ENCODE results near the gene SPRED3.

- CAGE, long polyA plus RNA, result no peak
- RRBS, result no CpG with 5 or more reads among the region's 7 CpGs
Measured at GRCh38 chr19:38059950-38060381, 153.0 kb downstream of the SIPA1L3 start.

GRCh38 chr19:38265421-38266042 is 1.2 kb downstream of the SPINT2 start:
- CAGE, long polyA plus RNA, result no peak
- RRBS, result no CpG with 5 or more reads among the region's 13 CpGs

GRCh38 chr19:38267694-38268532 is 3.5 kb downstream of the SPINT2 start:
- CAGE, long polyA plus RNA, result no peak
- RRBS, result no CpG with 5 or more reads among the region's 13 CpGs

DNA sequence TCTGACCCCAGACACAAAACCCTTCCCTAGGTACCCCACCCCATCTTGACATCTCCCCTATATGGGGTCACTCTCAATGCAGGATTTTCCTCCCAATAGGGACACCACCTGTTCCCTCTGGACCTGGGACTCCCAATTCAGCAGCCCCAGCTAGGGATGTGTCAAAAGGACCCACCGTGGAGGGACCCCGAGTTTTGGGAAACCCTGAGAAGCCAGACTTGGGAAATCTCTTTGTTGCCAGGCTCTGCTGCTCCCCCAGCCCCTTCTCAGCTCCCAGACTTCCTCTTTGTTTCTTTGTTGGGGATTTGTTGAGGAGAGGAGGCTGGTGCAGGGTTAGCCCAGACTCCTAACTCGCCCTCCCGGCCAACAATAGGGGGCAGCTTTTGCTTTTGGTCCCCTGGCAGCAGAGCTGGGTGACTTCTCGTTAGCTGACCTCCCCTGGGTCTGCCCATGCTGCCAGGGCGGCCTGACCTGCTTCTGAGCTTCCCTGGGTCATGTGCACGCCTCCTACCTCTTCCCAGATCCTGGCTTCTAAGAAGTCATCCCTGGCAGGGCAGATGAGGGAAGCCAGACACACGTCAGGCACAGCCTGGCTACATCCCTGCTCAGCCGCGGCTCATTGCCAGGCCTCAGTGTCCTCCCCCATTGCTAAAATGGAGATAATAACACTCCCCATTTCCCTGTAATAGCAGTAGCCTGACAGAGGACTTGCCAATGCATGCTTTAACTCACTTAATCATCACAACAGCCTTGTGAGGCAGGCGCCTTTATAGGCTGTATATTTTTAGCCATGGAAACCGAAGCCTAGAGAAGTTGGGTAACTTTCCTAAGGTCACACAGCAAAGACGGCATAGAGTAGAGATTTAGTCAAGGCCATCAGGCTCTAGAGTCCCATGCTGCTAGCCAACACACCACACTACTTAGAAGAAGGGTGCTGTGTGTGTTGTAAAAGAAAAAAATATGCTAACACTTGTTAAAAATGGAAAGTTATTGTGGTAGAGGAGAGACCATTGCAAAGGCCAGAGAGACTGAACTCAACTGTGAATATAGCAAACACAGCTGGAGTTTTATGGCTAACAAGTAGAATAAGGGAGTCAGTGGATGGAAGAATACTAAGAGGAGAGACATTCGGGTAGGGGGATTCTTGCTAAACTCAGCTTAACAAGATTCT is 2.1 kb downstream of the KCNK6 start:
- CAGE, long polyA plus RNA, result no peak
- RRBS, result no CpG with 5 or more reads among the region's 14 CpGs

- CAGE, long polyA plus RNA, result no peak
- RRBS, result 1% methylated on average over 10 of the region's 35 CpGs
Measured at GRCh38 chr19:38388614-38388975, at the start of gene SPRED3. Gene SPRED3, plus strand, starts transcription at chr19:38388697.

GRCh38 chr19:38394323-38395104 is 6.0 kb downstream of the SPRED3 start:
- CAGE, long polyA plus RNA, result no peak
- RRBS, result no CpG with 5 or more reads among the region's 39 CpGs

DNA sequence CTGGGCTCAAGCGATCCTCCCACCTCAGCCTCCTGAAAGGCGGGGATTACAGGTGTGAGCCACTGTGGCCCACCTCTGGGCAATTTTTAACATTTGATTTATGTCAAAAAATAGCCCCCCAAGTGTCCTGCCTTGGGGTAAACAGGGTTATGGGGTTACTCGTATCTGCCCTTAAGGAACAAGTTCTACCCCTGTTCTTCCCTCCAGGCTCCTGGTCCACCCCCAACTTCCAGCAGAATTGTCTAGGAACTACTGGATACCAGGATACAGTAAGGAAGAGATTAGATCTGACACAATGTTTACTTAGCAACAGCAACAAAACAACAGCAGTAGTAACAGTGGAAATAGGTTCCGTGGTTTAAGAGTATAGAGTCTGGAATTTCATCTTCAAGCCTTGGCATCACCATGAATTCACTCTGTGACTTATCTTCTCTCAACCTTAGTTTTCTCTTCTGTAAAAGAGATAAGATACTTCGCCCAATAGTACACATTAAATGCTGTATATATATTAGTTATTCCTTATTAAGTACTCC is 1.8 kb upstream of the FAM98C start:
- CAGE, long polyA plus RNA, result no peak
- RRBS, result no CpG with 5 or more reads among the region's 5 CpGs

DNA sequence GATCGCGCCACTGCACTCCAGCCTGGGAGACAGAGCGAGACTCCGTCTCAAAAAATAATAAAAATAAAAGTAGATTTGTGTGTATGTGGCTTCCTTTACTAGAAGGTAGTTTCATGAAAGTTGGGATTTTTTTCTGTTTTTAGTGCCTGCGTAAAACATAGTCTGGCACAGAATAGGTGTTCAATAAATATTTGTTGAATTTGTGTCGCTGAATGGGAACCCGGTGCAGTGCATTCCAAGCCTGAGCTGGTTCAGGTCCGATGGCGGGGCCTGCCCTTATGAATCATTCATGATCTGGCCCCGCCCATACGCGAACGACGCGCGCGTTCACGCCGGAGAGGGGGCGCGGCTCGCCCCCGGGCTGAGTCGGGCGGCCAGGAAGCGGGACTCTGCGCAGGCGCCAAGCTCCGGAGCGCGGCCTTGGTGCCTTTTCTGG is 309 bp upstream of the ACTN4 start:
- CAGE, long polyA plus RNA, result no peak
- RRBS, result under 1% methylated on average over 18 of the region's 31 CpGs

DNA sequence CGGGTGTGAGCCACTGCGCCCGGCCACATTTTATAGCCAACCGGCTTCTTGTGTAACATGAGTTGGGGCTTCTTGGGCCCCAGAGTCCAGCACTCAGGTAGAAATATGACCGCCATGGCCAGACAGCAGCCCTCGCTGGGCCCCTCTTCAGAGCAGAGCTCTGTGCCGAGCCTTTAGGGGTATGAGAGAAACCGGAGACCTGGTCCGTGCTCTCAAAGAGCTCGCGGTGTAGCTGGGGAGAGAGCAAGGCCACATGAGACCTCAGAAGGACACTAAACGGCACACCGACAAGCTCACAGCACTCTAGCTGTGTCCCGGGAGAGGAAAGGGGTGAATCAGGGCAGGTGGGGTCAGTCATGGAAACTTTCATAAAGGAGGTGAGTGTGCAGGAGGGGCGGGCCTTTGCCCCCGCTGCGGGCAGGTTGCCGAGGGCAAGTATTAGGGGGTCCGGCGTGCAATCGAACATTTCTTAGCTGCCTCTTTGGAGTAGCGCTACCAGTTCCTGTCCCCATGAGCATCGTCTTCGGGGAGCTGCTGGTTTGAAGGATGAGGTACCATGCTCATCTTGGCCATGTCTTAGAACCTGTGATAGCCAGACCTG is 15.8 kb downstream of the ACTN4 start:
- CAGE, long polyA plus RNA, result no peak
- RRBS, result 88% methylated on average over 4 of the region's 24 CpGs

- CAGE, long polyA plus RNA, result no peak
- RRBS, result 0% methylated on average over 1 of the region's 20 CpGs
Measured at GRCh38 chr19:38676048-38677172, 29.0 kb downstream of the ACTN4 start.

- CAGE, long polyA plus RNA, result no peak
- RRBS, result no CpG with 5 or more reads among the region's 12 CpGs
Measured at GRCh38 chr19:38700799-38701239, 43.5 kb downstream of the CAPN12 start.

- CAGE, long polyA plus RNA, result no peak
- RRBS, result 95% methylated on average over 4 of the region's 20 CpGs
Measured at GRCh38 chr19:38705439-38706116, 38.7 kb downstream of the CAPN12 start.

- CAGE, long polyA plus RNA, result no peak
- RRBS, result 92% methylated on average over 3 of the region's 15 CpGs
Measured at GRCh38 chr19:38722701-38723461, 21.4 kb downstream of the CAPN12 start.

DNA sequence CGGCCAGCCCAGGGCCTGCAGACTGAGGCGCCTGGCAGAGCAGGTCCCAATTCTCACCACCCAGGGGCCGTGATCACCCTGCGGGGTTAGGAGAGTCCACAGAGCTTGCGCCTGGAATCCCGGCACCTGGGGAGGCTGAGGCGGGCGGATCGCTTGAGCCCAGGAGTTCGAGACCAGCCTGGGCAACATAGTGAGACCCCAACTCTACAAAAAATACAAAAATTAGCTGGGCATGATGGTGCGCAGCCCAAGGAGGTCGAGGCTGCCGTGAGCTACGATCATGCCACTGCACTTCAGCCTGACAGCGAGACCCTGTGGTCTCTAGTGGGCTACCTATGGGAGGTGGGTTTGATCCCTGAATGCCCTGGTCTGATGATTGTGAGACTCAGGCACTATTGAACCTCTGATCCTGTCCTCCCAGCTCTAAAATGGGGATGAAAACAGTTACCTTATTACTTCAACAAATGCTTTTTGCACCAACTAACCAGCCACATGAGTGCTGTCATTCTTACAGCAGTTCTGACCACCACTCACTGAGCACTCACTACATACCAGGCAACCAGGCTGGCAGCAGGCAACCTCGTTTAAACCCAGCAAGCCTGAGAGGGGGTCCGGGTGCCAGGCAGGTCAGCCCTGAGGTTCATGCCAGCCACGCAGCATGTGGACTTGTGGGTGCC is 19.5 kb downstream of the CAPN12 start:
- CAGE, long polyA plus RNA, result no peak
- RRBS, result no CpG with 5 or more reads among the region's 18 CpGs

GRCh38 chr19:38730743-38730995 is 13.6 kb downstream of the CAPN12 start:
- CAGE, long polyA plus RNA, result no peak
- RRBS, result no CpG with 5 or more reads among the region's 3 CpGs

DNA sequence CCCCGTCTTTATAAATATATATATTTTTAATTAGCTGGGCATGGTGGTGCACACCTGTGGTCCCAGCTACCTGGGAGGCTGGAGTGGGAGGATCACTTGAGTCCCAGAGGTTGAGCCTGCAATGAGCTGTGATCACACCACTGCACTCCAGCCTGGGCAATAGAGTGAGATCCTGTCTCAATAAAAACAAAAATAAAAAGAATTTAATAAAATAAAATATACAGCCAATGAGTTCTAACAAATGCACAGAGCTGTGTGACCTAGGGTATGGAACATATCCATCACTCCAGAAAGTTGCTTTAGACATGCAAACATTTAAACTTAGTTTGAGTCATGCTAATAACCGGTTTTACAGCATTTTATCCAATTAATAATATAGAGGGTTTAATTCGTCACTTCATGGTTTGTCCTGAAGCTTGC is 10.4 kb downstream of the LGALS7B start:
- CAGE, long polyA plus RNA, result no peak
- RRBS, result no CpG with 5 or more reads among the region's 3 CpGs

GRCh38 chr19:38812292-38812655 is 471 bp downstream of the LGALS4 start:
- CAGE, long polyA plus RNA, result no peak
- RRBS, result 32% methylated on average over 5 of the region's 8 CpGs

- CAGE, long polyA plus RNA, result no peak
- RRBS, result no CpG with 5 or more reads among the region's 30 CpGs
Measured at GRCh38 chr19:38815252-38816117, 2.7 kb upstream of the LGALS4 start.

DNA sequence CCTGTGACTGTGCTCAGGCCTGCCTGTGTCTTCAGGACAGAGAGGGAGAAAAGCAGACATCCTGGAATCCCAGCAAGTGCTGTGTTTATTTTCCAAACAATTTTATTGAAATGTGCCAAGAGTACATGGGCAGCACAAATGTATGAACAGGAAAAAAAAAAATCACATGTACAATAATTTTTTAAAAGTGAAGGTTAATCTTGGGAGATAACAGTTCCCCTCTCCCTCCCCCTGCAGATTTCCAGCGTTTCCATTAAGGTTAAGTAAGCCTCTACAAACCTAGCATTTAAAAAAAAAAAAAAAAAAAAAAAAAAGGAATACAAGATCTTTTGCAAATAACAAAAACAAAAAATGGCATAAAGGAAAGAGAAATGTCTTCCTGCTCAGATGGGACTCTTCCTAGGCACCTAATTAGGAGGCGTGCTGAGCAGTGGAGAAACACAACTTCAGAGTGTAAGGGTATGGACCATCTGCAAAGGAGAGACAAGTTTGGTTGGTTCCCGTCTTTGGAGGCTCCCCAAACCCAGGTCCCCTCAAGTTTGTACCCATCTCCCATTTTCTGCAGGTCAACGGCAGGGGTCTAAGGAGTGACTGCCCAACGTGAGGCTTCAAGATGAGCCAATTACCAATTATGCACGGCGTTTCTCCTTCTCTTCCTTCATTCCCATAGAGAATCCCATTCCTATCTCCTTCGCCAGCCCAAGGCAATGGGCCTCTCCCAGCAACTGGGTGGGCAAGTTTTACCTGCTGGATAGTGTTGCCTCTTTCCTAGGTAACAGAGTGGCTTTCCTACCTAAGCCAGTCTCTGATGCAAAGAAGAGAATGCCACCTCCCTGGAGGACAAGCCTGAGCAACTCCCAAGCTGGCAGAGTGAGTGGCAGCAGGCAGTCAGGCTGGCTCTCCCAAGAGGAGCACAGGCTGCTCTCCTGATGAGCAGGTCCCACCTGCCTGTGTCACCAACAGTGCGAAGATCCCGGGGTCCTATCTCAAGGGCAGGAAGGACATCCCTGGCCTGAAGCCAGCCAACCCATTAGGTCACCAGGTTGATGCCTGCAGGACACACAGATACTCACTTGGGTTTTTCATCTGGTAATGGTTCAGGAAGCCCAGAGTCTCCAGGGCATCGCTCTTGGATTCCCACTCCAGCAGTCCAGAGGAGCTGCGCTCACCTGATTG is 5.1 kb upstream of the ECH1 start:
- CAGE, long polyA plus RNA, result no peak
- RRBS, result no CpG with 5 or more reads among the region's 12 CpGs

- CAGE, long polyA plus RNA, result no peak
- RRBS, result no CpG with 5 or more reads among the region's 39 CpGs
Measured at GRCh38 chr19:38839246-38840558, 8.1 kb upstream of the ECH1 start.